ENCODE results near the genes IDE, PDE6C, PLCE1 and NOC3L.

DNA sequence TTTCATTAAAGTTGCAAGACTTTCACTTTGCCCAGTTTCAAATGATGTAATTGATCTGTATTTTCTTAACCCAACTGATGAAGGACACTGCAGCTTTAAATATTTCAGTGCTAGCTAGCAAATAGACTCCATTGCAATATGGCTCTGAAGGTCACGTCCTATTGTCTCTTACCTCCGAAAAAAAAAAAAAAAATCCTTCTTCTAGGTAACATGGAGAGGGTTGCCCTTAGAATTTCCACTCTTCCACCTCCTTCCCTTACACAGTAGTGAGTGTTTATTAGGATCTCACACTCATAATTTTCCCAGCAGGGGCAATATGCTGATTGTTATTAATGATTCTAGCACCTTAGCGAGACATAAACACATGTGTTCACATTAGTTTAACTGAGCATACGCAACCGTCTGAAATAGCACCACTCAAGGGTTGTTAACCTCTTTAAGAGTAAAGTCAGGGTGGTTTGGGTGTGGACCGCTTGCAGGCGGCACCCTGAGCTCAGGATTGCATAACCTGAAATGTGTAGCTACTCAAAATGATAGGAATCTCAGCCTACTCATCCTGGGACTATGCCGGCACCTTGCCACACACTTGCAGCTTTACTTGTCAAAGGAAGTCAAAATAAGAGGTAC is 52.3 kb downstream of the CPEB3 start:
- PRO-cap, 10 experiments, result peak in 9 of 10 experiments; most common plus-strand start position 554 of the sequence (in 9); most common minus-strand start position 412 of the sequence (in 3)

DNA sequence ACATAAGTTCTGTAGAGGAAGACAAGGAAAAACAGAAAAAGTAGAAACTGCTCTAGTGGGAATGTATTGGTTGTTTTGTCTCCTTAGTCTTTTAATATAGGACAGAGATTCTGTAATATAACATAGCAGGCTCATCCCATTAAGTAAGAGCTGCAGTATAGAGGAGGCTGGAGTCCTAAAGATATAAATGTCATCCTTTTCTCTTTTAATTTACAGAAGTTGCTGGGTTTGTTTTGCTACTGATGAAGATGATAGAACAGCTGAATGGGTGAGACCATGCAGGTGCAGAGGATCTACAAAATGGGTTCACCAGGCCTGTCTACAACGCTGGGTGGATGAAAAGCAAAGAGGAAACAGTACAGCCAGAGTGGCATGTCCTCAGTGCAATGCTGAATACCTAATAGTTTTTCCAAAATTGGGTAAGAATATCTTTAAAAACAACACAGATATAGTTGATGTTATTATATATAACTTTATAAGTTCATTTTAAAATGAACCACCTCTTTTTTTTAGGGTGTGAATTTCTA is 20.0 kb downstream of the MARCHF5 start:
- PRO-cap, 10 experiments, result no peak in any of the 10 experiments

GRCh38 chr10:92483381-92483714 is 90.5 kb downstream of the IDE start:
- PRO-cap, 10 experiments, result no peak in any of the 10 experiments

DNA sequence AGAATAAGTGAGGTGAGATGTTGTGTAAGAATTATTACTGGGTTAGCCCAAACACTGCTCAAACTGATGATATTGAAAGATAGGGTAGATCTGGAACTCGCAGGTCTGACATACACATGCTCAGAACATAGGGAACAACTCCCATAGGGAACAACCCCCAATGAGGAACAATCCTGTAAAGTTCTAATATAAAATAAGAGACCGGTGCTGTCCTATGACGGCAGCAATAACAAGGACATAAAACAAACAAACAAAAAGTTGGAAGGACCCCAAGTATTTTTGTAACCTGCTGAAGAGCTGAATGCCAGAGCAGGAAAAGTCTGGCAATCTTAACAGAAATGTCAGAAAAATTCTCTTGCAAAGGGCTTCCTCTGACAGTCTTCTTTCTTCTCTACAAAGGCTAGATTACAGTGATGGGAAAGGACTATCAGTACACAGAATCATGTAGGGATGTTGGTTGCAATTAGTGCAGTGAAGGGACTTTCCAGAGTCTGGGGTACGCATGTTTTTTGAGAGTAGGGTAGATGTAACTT is 35.6 kb downstream of the IDE start:
- PRO-cap, 10 experiments, result no peak in any of the 10 experiments

GRCh38 chr10:92572660-92573023 is 1.3 kb downstream of the IDE start:
- PRO-cap, 10 experiments, result no peak in any of the 10 experiments

GRCh38 chr10:92573605-92574288 is at the start of gene IDE:
TSS of gene IDE (minus strand) at chr10:92574093.
- PRO-cap, 10 experiments, result peak in 10 of 10 experiments; most common plus-strand start chr10:92574140 (in 9); most common minus-strand start chr10:92574087 (in 5)

GRCh38 chr10:92690348-92691437 is 938 bp downstream of the HHEX start:
- PRO-cap, 10 experiments, result peak in 6 of 10 experiments; most common plus-strand start chr10:92691105 (in 6); most common minus-strand start chr10:92690972 (in 2)

- PRO-cap, 10 experiments, result no peak in any of the 10 experiments
Observed at GRCh38 chr10:92692050-92693044, 2.6 kb downstream of the HHEX start.

GRCh38 chr10:92818088-92818375 is 30.3 kb upstream of the EXOC6 start:
- PRO-cap, 10 experiments, result no peak in any of the 10 experiments

DNA sequence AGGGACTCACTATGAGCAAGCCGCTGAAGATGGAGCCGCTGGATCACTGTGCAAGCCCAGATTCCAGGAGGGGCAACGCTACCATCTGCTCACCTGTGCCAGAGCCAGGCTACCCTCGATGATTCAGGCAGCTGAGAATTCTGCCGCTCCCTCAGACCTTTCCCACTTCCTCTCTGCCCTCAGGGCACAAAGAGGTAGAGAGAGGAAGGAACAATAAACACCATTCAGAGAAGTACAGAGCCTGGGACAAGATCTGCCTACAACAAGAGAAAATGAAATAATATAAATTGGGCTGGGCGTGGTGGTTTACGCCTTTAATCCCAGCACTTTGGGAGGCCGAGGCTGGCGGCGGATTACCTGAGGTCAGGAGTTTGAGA is 98.1 kb downstream of the MYOF start:
- PRO-cap, 10 experiments, result peak in 4 of 10 experiments; most common plus-strand start position 223 of the sequence (in 3); most common minus-strand start position 71 of the sequence (in 1)

DNA sequence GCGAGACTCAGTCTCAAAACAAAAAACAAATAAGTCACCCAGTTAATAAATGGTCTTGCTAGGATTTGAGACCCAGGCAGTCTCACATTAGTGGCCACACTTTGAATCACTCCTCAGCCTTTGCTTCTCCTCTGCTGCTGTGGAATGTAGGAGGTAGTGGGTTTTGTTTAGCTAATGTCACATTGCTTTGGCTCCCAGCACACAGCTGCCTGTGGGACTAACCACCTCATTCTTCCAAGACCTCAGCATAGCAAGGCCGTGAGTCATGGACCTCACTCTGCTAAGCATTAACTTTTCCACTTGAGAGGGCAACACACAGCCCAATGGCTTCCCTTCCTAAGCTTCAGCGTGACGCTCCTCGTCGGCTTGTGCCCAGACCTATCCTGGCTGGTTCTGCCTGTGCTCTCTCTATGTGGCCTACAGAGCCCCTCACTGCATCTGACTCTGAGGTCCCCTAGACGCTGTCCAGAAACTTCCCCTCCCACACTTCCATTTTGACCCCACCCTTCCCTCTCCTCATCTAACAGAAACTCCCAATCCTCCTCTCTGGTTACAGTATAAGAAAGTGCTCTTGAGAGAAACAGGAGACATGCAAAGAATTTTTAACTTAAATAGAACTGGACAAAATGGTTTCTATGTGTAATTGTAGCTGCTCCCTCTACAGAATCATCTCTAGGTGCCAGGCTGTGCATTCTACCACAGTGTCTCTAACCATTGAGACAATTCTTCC is 23.3 kb downstream of the MYOF start:
- PRO-cap, 10 experiments, result peak in 7 of 10 experiments; most common plus-strand start position 432 of the sequence (in 2); most common minus-strand start position 139 of the sequence (in 6)

DNA sequence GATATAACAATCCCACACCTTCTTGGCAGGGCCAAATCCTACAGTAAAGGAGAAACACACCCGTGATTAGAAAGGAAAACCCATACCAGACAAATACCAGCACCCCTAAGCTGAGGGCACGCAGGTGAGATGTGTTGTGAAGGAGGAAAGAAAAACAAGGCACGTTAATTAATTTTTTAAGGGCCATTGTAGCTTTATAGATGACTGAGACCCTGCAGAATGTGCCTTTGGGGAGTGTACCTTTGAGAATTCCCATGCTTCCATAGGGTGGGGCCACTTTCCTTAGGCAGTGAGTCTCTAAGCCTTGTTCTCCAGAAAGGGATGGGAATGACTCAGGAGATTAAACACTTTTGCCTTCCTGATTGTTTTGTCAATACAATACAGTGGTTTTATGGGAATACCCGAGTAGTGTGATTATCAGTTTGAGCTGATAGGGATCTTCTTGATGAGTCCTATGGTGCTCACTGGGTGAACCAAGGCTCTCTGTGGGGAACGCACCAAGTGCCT is 6.4 kb downstream of the MYOF start:
- PRO-cap, 10 experiments, result no peak in any of the 10 experiments

GRCh38 chr10:93515262-93515630 is 18.8 kb downstream of the CEP55 start:
- PRO-cap, 10 experiments, result peak in 2 of 10 experiments; most common minus-strand start chr10:93515458 (in 2)

DNA sequence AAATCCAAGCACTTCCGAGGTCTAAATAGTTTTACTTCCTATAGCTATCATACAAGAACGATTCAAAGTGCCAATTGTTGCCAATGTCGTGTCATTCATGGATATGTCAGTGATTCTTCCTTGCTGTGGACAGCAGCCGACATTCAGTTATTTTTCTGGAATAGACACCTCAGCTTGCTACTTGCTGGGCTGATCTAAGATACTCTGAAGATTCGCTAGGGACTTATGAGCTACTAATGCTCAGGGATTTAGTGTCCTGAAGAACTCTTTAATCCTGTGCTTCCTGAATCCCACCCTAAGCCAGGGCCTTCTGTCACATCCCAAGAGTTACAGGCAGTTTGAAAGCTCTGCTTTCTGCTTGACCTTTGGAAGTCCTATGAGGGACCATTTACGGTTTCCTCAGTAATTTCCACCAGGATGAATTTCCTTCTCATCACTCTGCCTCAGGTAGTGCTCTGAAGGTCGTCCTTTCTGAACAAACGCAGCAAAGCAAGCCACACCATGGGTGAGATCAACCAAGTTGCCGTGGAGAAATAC is at the start of gene PDE6C:
PDE6C (plus strand) TSS at position 313 of the 537 bp plus-strand sequence.
- PRO-cap, 10 experiments, result no peak in any of the 10 experiments

DNA sequence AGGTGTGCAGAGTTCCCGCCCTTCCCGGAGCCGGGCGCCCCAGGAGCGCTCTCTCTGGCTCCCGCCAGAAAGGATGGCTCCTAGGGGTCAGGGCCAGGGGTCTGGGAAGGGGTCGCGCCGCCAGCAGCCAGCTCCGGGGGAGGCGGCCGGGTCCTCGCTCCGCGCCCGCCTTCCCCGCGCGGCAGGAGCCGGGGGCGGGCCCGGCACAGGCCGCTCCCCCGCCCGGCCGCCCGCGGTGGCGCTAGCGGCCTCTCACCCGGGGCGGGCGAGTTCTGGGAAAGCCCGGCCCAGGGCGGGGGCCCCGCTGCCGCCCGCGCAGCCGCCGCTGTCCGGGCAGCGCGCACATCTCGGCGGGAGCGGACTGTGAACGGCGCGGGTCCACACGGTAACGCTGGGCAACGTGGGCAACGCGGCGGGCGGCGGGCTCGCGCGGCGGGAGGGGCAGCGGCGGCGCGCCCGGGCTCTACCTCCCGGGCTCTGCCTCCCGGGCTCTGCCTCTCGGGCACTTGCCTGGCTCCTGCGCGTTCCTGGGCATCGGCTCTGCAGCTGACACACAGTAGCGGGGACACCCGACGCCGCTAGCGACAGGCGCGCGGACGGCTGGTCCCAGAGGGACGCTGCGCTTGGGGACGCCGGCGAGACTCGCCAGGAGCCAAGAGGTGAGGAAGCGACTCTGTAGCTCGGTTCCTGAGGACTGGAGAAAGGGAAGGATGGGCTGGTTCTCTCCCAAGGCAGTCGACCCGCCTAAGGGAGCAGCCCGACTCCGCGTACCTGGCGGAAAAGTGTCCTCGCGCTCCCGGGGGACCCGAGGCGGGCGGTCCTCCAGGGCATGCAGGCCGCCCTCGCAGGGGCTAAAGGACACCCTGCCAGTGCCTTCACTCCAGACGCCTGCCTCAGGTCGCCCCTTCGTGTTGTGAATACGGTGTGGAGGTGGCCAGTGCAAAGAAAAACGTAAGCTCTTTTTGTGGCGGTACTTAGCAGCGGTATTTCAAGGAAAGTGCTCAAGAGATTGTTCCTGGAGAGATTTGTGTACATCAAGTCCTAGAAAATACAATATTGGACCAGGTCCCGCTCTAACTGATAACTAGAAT is at the start of gene PLCE1:
PLCE1 (plus strand) TSS at position 332 of the 1,091 bp plus-strand sequence.
- PRO-cap, 10 experiments, result peak in 7 of 10 experiments; most common plus-strand start position 343 of the sequence (in 5); most common minus-strand start position 644 of the sequence (in 3)

DNA sequence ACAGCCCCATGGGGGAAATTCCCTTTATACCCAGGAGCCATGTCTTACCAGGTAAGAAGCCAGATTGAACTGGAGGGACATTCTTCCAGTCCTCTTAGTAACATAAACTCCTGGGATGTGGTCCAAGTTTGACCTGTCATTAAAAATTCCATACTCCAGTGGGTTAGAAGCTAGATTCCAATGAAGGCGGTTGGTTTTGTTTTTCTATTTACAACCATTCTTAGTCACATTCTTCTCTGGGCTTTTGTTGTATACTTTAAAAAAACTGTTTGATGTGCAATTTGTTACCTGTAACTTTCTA is 1.9 kb downstream of the PLCE1 start:
- PRO-cap, 10 experiments, result peak in 1 of 10 experiments; most common minus-strand start position 71 of the sequence (in 1)

GRCh38 chr10:94361485-94361934 is 1.2 kb downstream of the NOC3L start:
- PRO-cap, 10 experiments, result no peak in any of the 10 experiments

DNA sequence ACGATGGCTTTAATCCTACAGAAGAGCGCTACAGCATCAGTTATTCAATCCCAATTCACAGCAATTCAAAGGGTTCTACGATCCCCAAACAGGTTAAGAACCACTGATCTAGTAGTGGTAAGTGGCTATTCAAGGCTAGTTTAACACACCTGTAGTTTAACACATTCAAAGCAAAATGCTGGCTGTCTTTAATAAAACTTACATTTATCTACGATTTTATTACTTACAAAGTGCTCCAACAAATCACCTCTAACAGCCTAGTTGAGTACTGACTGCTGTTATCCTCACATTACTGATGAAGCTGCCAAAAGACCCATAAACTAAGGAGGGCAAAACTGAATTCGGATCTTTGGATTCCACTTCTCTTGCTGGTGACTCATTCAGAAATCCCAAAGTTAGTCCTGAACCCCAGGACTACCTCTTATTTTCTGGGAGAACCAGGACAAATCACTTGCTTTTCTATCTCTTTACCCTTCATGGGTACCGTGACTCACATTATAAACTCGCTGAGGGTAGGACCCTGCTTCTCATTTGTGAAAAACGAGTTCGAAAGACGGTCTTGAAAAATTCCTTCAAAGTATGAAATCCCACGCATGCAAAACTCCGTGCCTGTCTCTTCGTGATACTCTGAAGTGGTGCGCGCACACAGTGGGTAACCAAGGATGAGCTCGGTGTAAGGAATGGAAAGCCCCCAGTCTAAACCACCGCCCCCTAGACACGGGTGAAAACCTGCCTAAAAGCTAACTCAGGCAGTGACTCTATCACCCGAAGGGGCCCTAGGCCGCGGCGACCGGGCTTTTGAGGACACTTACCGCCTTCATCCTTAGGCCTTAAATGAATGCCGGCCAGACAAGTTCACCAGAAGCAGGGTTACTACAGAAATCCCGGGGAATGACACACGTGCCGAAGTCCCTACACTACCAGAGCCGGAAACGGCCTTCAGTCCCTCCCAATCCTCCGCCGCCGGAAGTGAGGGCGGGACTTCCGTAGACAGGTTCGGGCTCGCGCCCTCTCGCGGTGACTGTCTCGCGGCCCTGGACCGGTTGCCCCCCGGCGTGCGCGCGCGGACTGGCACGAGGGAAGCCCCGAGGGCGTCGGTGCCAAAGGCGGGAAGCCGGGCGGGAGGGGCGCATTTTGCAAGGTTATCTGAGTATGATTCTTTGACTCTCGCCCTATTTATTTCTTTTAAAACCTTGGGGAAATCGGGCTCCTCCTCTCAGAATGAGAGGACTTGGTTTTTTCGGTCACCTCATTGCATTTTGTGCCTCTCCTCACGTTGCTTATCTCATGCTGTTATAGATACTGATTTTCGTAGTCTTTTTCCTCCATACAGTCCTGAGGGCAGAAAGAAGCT is at the start of gene NOC3L:
NOC3L (minus strand) TSS at position 922 of the 1,354 bp plus-strand sequence.
- PRO-cap, 10 experiments, result peak in 10 of 10 experiments; most common plus-strand start position 1,020 of the sequence (in 7); most common minus-strand start position 971 of the sequence (in 8)

GRCh38 chr10:94610276-94610868 is 64.8 kb downstream of the HELLS start:
- PRO-cap, 10 experiments, result peak in 1 of 10 experiments; most common plus-strand start chr10:94610590 (in 1)

GRCh38 chr10:95039035-95039546 is 30.2 kb downstream of the CYP2C8 start:
- PRO-cap, 10 experiments, result no peak in any of the 10 experiments